Mammary microvascular endothelial cell (primary cell): ENCODE measurements around a stretch of chr18.

DNA sequence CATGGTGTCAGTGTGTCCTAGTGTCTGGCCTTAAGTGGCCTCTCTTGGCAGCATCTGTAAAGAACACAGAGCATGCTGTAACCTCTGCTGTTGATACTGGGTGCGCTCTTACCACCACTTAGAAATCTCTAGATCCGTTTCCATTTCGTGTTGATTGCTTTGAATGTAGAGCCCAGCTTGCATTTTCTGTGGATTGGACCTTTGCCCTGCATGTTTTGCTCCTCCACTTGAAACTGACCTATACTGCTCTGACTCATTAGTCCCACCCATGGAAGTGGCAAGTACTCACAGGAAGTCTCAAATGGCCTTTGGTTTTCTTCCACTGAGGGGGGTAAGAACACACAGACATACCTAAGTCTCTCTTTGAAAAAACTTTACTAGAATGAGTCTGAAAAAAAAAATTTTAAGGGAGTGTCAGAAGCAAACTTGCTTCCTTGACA lies 88.3 kb downstream of the GREB1L start:
- RAMPAGE, long total RNA: no peak

- RAMPAGE, long total RNA: no peak
Observed at GRCh38 chr18:21458303-21458875, 142.1 kb downstream of the ESCO1 start.

GRCh38 chr18:21602188-21602601 lies 1.7 kb upstream of the ESCO1 start:
- RAMPAGE, long total RNA: no peak

DNA sequence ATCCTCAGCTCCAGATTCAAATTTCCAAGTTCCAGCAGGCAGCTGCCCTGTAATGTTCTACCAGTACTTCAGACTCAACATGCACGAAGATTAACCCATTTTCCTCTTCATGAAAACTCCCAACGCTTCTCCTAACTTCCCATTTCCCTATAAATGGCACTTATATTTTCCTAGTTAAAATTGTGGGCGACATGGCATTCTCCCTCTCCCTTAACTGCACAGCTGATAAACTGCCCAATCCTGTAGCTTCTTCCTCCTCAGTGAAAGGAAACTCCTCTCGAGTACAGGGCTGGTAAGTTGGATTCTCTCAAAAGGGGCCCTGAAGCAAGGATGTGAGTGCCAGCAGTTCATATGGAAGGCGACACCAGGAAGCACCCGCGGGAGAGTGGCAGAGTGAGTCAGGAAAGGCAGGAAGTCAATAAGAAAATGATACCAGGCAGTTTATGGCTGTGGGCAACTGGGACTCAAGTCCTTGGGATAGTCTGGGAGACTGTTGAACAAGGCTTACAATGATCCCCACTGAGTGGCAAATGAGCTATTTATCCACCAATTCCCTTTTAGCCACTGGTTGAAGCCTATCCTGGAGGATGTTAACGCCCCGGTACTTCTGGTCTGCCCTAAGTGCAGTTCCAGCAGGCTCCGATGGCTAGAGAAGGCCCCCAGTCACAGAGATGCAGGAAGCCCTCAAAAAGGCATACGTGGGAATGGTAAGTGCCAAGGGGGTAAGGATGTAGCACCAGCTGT lies 34.8 kb downstream of the ABHD3 start:
- RAMPAGE, long total RNA: no peak

- RAMPAGE, long total RNA: no peak
Observed at GRCh38 chr18:21686438-21686898, 18.1 kb downstream of the ABHD3 start.

- RAMPAGE, long total RNA: no peak
Observed at GRCh38 chr18:21739600-21739966, 1.0 kb upstream of the MIB1 start.

DNA sequence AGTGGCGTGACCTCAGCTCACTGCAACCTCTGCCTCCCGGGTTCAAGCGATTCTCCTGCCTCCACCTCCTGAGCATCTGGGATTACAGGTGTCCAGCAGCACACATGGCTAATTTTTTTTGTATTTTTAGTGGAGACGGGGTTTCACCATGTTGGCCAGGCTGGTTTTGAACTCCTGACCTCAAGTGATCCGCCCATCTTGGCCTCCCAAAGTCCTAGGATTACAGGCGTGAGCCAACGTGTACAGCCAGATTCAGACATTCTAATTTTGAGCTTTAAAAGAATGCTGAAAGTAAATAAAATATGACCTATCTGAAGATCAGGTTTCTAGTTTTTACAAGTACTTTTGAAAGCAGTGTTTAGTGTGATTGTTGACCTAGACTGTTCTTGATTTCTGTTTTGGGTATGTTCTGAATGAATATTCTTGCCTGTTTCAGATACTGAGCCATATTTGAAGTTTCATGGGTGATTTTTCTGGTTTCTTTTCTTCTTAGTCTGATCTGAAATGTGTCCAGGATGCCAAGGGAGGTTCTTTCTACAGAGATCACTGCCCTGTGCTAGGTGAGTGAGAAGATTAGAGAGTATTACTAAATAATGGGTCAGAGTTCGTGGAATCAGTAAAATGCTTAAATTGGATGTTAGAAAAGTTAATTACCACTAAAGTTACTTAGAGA lies 37.2 kb downstream of the MIB1 start:
- RAMPAGE, long total RNA: no peak

DNA sequence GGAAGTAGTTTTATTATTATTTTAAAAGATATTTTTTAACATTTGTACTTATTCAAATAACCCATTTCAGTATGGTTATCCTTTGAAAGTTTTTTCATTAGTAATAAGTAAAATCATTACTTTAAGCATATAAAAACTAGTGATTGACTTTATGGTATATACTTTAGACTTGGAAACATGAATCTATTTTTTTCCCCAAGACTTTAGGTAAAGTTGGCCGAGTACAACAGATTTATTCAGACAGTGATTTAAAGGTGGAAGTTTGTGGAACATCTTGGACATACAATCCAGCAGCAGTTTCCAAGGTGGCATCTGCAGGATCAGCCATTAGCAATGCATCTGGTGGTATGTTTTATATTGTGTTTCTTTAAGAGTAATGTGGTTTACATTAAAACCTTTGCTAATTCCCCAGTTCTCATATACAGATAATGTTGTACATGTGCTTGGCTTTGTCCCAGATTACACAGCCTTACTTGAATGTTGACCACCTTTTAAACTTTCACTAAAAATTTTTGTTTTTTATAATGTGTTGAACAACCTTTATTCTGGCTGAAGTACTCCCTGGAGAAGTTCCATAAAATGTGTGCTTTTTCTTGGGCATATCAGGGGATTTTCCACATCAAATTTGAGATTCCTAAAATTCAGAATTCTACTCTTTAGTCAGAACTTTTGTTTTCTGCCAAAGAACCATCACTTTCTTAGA lies 57.4 kb downstream of the MIB1 start:
- RAMPAGE, long total RNA: no peak

- RAMPAGE, long total RNA: no peak
Observed at GRCh38 chr18:21807302-21807942, 66.8 kb downstream of the MIB1 start.

GRCh38 chr18:21848981-21849482 lies 108.4 kb downstream of the MIB1 start:
- RAMPAGE, long total RNA: no peak

GRCh38 chr18:21867567-21868666 lies 127.3 kb downstream of the MIB1 start:
- RAMPAGE, long total RNA: no peak

DNA sequence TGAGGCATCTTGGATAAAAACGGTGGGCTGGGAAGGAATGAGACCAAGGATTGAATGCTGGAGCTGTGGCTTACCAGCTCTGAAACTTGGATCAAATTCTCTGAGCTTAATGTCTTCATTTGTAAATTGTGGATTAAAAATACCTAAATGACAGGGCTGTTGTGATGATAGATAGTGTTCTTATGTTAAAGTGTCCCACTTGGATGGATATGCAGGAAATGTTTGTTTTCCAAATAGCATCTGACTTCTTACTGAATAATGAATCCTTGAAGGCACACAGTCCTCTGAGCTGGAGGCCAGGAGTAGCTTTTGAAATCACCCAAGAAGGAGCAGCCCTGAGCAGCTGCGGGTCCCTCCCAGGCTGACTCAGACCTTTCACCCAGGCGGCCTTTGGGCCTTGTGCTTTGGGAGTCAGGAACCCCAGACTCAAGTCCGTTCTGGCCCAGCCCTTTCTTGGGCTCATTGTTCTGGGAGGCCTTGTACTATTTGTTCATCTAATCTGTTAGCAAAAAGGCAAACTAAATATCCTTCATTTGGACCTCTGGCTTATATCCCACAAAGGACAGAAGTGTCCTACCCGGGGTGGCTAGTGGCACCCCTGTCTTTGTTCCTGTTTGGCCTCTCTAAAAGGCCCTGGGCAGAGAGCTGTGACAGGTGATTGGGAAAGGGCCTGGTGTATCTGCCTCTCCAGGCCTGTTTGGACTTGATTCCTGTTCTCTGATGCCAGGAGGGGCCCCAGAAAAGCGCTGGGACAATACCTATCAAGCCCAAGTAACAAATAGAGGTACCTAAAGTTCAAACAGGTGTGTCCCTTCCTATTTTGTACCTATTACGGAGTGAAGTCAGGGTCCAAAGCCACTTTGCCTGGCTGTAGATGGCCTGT lies 172.9 kb upstream of the GATA6 start:
- RAMPAGE, long total RNA: no peak

GRCh38 chr18:21998557-21998948 lies 170.8 kb upstream of the GATA6 start:
- RAMPAGE, long total RNA: no peak

DNA sequence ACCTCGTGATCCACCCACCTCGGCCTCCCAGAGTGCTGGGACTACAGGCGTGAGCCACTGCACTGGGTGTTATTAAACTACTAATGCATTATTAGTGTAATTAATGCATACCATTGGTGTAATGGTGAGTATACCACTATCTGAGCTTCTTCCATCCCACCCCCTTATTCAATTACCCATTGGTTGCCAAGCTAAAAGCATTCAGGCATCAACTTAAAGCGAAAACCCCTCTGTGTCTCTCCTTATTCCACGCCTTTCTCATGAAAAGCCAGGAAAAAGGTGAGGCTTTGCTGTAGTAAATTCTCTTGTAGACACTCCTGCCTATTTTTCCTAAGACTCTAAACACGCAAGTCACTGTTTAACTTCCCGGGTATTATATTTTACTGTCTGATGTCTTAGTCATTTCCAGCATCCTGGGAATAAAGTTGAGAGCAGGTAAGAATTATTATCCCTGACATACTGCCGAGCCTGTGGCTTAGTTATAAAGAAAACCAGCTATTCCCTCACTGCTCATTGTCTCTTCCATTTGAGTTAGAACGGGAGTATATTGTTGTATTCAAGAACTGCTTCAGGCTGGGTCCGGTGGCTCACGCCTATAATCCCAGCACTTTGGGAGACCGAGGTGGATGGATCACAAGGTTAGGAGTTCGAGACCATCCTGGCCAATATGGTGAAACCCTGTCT lies 112.5 kb upstream of the GATA6 start:
- RAMPAGE, long total RNA: no peak

GRCh38 chr18:22165032-22166040 lies 4.1 kb upstream of the GATA6 start:
- RAMPAGE, long total RNA: no peak

DNA sequence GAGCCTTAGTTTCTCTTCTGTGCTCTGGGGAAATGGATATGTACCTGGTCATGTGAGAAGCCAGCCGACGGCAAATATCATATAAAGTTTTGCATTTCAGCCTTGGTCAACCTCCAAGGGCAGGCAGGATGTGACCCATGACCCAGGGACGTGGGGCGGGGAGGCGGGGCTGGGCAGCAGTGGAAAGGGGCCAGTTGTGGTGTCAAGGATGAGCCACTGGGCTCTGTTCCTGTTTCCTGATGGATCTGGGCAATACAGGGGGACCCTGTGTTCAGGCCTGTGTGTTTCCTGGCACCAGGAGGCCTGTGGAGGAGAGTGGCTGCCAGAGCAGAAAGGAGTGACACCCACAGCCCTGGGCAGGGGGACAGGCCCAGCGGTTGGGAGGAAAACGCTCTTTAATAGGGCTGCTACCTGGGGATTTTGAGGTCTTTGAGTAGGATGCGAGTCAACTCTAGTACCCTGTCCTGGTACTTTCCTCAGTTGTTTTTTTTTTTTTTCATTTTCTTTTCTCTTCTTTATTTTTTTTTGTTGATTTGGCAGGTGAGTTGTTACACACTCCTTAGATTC lies 107.0 kb downstream of the GATA6 start:
- RAMPAGE, long total RNA: no peak

- RAMPAGE, long total RNA: no peak
Observed at GRCh38 chr18:22346767-22347644, 70.7 kb downstream of the CTAGE1 start.

GRCh38 chr18:22349385-22349554 lies 68.4 kb downstream of the CTAGE1 start:
- RAMPAGE, long total RNA: no peak

DNA sequence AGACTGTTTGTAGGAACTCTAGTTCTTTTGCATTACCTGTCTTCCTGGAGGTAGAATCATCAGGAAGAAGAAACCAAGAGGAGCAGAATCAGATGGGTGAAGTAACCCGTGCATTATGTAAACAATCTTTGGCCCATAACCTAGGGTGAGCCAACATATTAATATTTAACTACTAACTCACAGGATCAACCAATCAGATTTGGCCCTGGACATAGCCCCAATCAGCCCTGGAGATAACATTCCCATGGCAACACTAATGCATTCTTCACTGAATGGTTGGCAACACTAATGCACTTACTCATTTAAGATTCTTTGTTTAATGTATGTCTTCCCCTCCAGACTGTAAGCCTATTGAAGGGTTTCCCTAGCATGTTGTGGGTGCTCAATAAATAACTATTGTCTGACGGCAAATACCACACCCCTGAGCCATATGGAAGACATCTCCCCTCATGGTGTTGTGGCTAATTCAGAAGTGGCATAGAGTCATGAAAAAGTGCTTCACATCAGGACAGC lies 72.0 kb upstream of the CTAGE1 start:
- RAMPAGE, long total RNA: no peak

DNA sequence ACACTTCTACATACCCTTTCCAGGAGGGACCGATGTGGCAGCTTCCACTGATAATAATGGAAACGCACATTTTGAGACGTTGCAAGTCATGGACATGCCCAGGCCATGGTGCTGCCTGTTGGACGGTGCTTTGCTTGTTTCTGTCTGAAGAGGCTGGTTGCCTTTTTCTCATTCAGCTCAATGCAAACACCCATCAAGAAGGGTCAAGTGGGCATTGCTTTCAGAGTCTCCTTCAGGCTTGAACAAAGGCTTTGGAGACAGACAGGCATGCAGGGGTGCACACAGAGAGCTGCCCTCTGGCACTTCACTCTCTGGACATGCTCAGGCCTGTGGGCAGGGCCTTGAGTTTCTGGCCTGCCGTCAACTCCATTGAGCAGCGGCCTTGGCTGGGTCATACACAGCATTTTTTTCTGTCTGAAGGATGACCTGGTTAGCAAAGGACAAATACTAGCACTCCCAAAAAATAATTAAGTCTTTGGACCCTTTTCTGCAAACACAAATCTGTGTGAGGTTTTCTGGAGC lies 124.5 kb upstream of the CTAGE1 start:
- RAMPAGE, long total RNA: no peak